Body of pancreas (tissue), 2 donors: Measurements from ENCODE around the genes GPR150, SPATA9 and GLRX.

DNA sequence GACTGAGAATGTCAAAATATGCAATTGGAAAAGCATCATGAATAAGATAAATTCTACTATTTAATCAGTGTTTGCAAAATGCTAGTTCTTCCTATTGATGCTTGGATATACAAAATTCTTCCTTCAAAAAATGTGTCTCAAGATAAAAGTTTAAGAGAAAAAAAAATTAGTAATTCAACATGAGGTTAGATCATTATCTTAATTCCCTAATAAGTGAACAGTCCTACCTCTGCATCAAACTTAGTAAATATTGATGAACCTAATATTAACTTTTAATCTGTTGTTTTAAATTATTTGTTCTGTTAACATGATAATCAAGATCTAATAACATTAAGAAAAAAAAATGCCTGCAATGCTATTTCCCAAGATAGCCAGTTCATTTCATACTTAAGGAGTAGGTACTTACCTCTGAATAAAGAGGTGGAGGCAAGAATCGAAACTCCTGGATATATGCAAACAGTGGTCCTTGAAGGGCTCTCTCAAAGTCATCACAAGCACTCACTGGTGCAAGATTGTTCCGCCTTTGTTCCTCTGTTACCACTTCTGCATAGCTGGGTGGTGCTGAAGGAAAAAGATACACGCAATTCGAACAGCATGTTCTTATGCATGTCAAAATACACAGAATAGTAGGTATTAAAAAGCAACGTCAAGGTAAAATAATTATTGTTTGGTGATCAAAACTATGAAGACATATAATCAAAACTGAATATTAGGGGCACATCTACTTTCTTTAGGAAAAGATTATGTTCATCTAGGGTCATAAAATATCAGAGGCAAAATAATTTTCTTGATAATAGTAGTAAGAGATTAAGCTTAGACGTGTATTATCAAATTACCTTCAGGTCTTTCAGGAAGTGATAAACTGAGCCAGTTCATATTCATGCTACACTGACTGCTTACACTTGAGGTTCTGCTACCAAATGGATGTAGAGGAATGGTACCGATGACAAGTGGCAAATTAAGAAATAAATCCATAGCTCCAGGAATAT is 9.5 kb downstream of the ARRDC3 start:
- PRO-cap: no peak
- RAMPAGE, long total RNA, 2 experiments: no peak in any of the 2 experiments

GRCh38 chr5:93600310-93600880 is 17.4 kb downstream of the NR2F1 start:
- PRO-cap: no peak
- RAMPAGE, long total RNA, 2 experiments: no peak in any of the 2 experiments

GRCh38 chr5:93602266-93603014 is 19.4 kb downstream of the NR2F1 start:
- PRO-cap: no peak
- RAMPAGE, long total RNA, 2 experiments: no peak in any of the 2 experiments

DNA sequence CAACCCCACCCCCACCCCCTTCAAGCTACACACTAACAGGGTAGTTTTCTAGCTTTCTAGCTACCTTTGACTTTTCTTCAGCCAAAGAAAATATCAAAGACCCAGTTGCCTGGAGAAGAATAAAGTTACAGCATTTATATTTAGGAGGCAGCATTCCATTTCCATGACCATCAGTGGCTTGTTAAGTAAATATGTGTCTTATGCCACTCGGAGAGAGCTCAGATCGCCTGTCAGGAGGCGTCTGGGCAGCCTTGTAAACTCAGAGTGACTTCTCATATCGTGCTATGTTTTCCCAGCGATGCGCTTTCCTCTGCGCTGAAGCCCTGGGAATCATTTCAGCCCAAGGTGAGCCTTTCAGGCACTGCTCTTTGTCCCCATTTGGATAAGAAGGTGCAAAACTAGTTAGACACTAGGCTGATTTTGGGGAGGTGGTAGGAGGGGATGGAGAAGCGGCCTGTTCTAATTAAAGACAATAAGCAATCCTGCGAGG is 24.3 kb downstream of the NR2F1 start:
- PRO-cap: no peak
- RAMPAGE, long total RNA, 2 experiments: no peak in any of the 2 experiments

DNA sequence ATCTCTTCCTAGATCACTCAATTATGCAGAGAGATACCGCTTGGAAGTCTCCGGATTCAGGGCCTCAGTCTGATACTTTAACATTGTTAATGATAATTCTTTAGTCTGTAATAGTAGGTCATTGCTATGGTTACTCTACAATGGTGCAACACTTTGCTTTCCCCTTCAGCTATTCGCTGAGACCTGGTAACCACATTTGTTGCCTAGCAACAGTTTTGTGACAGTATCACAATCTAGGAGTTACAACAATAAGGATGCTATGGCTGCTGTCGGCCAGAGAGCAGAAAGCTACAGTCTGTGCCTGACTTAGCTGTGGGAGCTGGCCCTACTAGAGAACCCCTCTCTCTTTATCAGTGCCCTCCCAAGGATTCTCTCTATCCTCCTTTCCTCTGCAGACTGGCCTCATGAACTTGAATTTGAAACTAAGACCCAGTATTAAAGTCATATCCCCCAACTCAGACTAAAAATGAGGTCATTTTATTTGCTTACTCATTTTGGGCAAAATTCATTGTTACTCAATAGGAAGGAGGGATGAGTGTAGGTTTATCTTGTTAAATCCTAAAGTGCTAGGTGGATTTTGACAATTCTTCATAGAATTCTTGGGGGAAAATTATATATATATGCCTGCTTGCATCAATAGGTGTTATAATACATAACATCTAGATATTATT is 39.4 kb downstream of the NR2F1 start:
- PRO-cap: no peak
- RAMPAGE, long total RNA, 2 experiments: no peak in any of the 2 experiments

DNA sequence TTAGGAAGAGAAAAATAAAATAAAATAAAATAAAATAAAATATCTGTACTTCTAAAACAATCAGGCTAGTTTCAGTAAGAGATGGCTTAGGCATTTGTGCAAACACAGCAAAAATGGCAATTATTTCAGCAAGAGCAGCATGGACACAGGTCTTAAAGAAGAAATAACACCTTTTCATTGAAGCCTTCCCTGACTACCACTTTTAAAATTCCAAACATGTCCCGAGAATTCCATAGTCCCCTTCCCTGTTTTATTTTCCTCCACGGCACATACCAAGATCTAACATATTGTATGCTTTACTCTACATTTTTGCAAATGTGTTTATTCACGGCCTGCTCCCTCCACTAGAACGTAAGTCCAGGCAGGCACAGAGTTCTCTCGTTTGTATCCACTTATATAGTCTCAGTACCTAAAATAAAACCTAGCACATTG is 151.3 kb downstream of the FAM172A start:
- PRO-cap: no peak
- RAMPAGE, long total RNA, 2 experiments: no peak in any of the 2 experiments

- PRO-cap: no peak
- RAMPAGE, long total RNA, 2 experiments: no peak in any of the 2 experiments
Measured at GRCh38 chr5:93987971-93988828, 123.3 kb downstream of the FAM172A start.

DNA sequence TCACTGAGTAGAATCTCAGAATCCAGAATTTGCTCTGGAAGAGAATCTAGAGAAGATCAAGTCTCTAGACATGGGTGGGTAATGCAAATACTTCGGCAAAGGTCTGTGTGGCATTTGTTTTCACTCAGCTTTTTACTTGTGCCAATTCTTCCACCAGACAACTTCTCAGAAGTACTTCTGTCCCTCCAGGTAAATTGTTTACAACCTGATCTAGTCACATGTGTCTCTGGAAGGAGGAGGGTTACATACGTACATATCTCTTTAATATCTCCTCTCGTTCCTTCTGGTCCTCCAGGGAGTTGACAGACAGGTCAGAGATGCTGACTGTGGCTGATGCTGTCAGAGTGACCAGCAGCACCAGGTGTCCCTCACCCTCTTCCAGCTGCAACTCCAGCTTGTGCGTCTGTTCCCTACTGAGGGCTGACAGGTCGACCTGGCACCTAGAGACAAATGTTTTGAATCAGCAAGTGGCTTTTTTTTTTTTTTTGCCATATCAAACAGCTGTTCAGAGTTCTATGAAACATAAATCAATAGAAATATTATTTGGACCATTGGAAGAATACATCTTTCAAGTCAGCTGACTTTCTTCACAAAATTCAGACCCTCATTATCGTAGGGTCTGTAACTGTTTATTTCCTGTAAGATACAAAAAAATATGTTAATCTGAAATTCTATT is 276.1 kb downstream of the SLF1 start:
- PRO-cap: no peak
- RAMPAGE, long total RNA, 2 experiments: no peak in any of the 2 experiments

DNA sequence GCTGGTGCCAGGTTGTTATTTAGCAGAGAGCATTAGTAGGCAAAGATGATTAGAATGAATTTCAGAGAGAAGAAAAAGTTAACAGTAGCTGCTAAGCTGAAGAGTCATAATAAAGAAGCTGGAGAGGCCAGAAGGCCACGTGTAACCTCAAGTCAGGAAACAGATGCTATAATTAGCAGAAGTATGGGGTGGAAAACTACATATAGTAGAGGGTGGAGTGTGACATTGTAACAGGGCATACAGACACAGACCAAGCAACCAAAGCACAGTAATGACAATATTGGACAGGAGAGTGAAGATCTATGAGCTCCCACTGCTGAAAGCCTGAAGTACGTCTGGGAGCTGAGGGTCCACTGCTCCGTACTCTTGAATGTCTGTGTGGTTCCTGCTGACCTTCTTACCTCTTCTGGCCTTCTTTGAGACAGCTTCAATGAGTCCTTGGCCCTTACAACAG is 257.5 kb downstream of the MCTP1 start:
- PRO-cap: no peak
- RAMPAGE, long total RNA, 2 experiments: no peak in any of the 2 experiments

- PRO-cap: bidirectional peak, plus-strand start at chr5:95620087, minus-strand start at chr5:95619981
- RAMPAGE, long total RNA, 2 experiments: no peak in any of the 2 experiments
Measured at GRCh38 chr5:95619821-95620233, at the start of gene GPR150. GPR150 (plus strand) TSS chr5:95620087.

- PRO-cap: no peak
- RAMPAGE, long total RNA, 2 experiments: no peak in any of the 2 experiments
Measured at GRCh38 chr5:95622135-95622775, 2.4 kb downstream of the GPR150 start.

- PRO-cap: no peak
- RAMPAGE, long total RNA, 2 experiments: no peak in any of the 2 experiments
Measured at GRCh38 chr5:95682805-95683149, at the start of gene SPATA9. SPATA9 (minus strand) TSS chr5:95682991.

- PRO-cap: no peak
- RAMPAGE, long total RNA, 2 experiments: no peak in any of the 2 experiments
Measured at GRCh38 chr5:95712258-95712851, 18.8 kb upstream of the RHOBTB3 start.

GRCh38 chr5:95731403-95732240 is 486 bp downstream of the RHOBTB3 start:
- PRO-cap: bidirectional peak, plus-strand start at chr5:95731363, minus-strand start at chr5:95731452; bidirectional peak, plus-strand start at chr5:95731709, minus-strand start at chr5:95731792; bidirectional peak, plus-strand start at chr5:95732037, minus-strand start at chr5:95732024
- RAMPAGE, long total RNA, 2 experiments: start-site peak on the minus strand in 1 of 2 experiments, at chr5:95732088-95732105 at its widest, 21 reads per replicate

GRCh38 chr5:95758250-95759436 is 27.5 kb downstream of the RHOBTB3 start:
- PRO-cap: no peak
- RAMPAGE, long total RNA, 2 experiments: no peak in any of the 2 experiments

GRCh38 chr5:95803925-95804339 is 18.6 kb downstream of the GLRX start:
- PRO-cap: no peak
- RAMPAGE, long total RNA, 2 experiments: no peak in any of the 2 experiments

- PRO-cap: no peak
- RAMPAGE, long total RNA, 2 experiments: no peak in any of the 2 experiments
Measured at GRCh38 chr5:95807964-95809120, 14.2 kb downstream of the GLRX start.

- PRO-cap: bidirectional peak, plus-strand start at chr5:95822176, minus-strand start at chr5:95822100; unidirectional peak, minus-strand start at chr5:95822441; unidirectional peak, minus-strand start at chr5:95822693
- RAMPAGE, long total RNA, 2 experiments: start-site peak on the minus strand in 2 of 2 experiments, at chr5:95822687-95822733 at its widest, 19 to 44 reads per replicate
Measured at GRCh38 chr5:95821813-95823098, at the start of gene GLRX. GLRX (minus strand) TSS chr5:95822726.

GRCh38 chr5:95903477-95904472 is 57.9 kb downstream of the ELL2 start:
- PRO-cap: no peak
- RAMPAGE, long total RNA, 2 experiments: no peak in any of the 2 experiments

- PRO-cap: unidirectional peak, minus-strand start at chr5:95960053
- RAMPAGE, long total RNA, 2 experiments: start-site peak on the minus strand in 1 of 2 experiments, at chr5:95959502-95959788 at its widest, 20 reads per replicate
Measured at GRCh38 chr5:95959460-95960142, 2.0 kb downstream of the ELL2 start.